Left cardiac atrium (tissue), 1 donor: ENCODE measurements around a stretch of chr11.

- PRO-cap = no peak
Observed at GRCh38 chr11:77821574-77821884, 585 bp downstream of the AAMDC start.

DNA sequence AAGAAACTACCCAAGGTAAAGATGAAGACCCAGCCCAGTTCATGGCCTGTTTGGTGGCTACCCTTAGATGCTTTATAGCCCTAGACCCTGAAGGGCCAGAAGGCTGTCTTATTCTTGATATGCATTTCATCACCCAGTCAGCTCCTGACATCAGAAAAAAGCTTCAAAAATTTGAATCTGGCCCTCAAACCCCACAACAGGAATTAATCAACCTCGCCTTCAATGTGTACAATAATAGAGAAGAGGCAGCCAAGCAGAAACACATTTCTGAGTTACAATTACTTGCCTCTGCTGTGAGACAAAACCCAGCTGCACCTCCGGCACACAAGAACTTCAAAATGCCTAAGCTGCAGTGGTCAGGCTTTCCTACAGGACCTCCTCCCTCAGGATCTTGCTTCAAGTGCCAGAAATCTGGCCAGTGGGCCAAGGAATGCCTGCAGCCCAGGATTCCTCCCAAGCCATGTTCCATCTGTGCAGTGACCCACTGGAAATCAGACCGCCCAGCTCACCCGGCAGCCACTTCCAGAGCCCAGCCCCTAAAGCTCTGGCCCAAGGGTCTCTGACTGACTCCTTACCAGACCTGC, 3.3 kb upstream of the NDUFC2 start:
- PRO-cap = no peak

GRCh38 chr11:78090504-78090856, 10.8 kb upstream of the NDUFC2 start:
- PRO-cap = no peak

GRCh38 chr11:78163752-78164179, 24.3 kb upstream of the ALG8 start:
- PRO-cap = no peak

- PRO-cap = no peak
Observed at GRCh38 chr11:78192381-78192886, 3.7 kb downstream of the USP35 start.

GRCh38 chr11:78290124-78290775, 101.5 kb downstream of the USP35 start:
- PRO-cap = no peak

GRCh38 chr11:78293386-78294119, 104.8 kb downstream of the USP35 start:
- PRO-cap = no peak

DNA sequence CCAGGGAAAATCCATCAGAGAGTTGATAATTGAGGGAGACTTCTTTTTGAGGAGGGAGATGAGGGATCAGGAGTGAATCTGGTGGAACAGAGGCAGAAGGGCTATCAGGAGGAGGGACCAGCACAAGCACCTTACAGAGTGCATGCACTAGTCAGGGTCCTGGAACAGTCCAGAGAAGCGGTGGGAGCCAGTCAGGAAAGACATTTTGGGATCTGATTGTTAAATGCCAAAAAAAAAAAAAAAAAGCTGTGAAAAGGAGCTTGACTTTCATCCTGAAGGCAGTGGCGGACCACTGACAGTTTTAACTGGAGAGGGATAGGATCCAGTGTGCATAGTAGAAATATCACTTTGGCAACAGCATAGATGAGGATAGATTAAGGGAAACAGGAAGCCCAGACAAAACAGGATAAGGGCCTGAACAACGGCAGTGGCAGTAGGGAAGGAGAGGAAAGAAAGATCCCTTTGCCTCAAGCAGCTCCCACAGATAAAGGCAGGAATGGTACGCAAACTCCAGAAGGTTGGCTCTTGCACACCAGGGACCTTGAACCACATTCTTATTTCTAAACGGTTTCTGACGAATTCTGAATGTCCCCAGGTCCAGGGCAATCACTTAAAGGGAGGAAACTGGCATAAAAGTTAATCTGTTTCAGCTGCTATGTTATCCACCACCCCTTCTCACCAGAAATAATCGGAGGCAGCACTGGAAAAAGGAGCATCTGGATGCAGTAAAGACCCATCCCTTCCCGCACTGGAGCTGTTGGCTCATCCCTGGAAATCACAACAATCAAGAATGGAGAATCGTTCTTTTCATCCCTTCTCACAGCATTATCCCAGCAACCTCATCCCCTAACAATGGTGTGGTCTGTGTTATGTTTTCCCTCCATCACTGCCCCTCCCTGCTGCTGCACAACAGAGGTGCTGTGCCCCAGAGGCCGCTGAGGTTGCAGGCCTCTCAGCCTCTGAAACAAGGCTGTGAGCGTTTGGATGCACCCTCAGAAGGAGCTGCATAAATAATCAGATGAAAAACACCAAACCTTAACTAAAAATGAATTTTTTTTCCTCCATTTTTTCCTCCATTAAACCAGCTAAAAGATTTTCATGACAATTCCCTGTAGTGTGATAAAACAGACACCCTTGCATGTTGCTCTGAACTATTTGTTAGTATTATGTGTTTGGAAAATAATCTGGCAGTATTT, 99.1 kb downstream of the GAB2 start:
- PRO-cap = no peak

GRCh38 chr11:78464079-78464640, 46.5 kb upstream of the GAB2 start:
- PRO-cap = no peak

DNA sequence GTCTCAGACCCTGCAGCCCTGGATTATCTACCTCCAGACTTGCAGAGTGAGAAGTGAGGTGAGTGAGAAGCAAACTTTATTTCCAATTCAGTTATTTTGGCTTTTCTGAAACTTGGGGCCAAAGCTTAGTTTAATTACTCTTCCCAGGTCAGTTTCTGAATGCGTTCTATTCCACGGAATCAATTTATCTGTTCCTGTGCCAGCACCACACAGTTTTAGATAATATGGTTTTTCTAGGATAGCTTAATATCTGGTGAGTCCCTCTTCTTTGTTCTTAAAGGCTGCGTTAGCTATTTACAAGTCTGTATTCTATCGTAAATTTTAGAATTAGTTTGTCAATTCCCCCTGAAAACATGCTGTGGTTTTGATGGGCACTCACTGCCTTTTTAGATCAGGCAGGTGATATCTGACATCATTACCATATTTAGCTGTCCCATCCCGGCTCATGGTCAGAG, 150.3 kb upstream of the NARS2 start:
- PRO-cap = no peak

DNA sequence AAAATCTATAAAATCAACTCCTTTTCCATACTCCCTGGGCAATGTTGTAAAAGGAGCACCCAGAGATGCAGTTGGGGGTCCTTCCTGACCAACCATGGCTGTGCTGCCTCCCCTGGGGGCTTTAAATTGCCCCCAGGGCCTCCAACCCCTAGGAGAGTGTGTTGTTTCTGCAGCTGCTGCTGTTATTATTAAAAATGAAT, 302.8 kb upstream of the NARS2 start:
- PRO-cap = no peak

- PRO-cap = no peak
Observed at GRCh38 chr11:78961720-78962516, 387.3 kb upstream of the NARS2 start.

DNA sequence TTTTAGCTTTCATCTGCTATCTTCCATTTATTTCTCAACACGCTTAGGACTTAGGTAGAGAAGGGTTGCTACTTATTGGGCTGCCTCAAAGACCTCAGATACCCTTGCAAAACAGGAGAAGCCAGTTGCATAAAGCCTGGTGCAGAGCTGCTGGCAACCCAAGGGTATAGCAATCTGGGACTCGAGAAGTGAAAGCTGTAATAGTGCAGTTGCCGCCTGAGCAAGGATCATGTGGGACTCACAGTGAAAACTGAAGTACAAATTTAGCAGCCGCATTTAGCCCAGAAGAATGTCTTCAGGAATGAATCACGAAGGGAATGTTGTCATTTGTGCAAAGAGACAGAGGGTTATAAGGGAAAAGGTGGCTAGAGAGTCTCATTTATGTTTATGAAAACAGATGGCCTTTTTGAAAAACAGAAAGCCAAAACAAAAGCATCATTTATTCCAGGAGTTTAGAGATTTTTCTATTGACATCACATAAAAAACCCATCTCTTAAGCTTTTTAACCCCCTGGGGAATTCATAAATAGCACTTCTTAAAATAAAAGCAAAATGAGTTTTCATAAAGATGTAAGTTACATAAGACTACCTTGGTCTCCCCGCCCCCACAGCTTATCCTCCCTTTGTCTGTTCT, 267.1 kb downstream of the TENM4 start:
- PRO-cap = no peak

- PRO-cap = no peak
Observed at GRCh38 chr11:79418876-79419615, 21.8 kb downstream of the TENM4 start.

GRCh38 chr11:79655696-79656165, 214.9 kb upstream of the TENM4 start:
- PRO-cap = no peak

- PRO-cap = no peak
Observed at GRCh38 chr11:81693290-81693489, 1040.5 kb downstream of the FAM181B start.

- PRO-cap = no peak
Observed at GRCh38 chr11:82419911-82420110, 313.9 kb downstream of the FAM181B start.

GRCh38 chr11:82898997-82899427, 1.2 kb downstream of the PRCP start:
- PRO-cap = no peak

GRCh38 chr11:83159352-83160123, 2.6 kb downstream of the PCF11 start:
- PRO-cap = no peak

GRCh38 chr11:83257735-83258254, 28.4 kb downstream of the CCDC90B start:
- PRO-cap = no peak